Iris pigment epithelial cell (primary cell): ENCODE data around the gene CASZ1.

GRCh38 chr1:9889915-9890798 is 19.9 kb downstream of the CTNNBIP1 start:
- RRBS = no CpG with 5 or more reads among the region's 8 CpGs

DNA sequence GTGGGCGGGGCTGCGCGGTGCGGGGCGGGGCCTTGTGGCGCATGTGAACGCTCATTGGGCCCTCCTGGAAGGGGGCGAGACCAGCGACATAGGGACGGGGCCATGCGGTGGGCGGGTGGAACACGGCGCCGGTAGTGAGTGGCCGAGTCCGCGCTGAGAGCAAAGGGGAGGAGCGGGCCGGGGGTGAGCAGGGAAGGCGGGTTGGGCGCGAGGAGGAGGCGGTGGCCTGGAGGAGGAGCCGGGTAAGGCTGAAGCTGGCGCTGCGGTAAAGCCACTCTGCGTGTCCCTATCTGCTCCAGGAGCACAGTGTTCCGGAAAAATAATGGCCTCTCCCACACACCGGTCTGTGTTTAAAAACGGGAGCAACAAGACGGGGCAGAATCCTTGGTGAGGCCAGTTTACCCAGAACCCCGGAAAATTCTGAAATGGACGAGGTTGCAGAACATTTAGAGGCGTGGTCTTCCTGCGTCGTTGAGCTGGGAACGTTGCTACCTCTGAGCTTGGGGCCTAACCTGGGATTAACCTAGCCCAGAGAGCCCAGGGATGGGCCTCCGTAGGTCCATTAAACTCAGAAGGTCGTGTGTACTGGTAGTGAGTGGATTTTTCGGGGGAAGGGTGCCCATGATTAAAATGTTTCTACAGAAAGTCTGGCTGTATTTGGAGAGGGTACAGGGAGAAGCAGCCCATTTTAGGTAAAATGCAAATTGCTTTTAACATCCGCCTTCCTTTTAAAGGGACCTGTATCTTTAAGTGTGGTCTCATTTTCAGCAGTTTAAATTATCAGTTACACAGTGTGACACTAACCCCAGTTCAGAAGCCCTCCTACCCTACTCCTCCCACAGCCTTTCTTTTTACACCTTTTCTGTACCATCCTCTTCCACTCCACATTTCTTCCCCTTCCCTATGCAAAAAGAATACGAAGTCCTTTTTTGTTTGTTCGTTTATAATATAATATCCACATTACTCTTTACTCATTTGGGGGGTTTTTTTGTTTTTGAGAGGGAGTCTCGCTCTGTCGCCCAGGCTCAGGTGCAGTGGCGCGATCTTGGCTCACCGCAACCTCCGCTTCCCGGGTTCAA is 722 bp upstream of the CTNNBIP1 start:
- RRBS = 3% methylated on average over 19 of the region's 51 CpGs

- RRBS = 0% methylated on average over 8 of the region's 48 CpGs
Measured at GRCh38 chr1:10032385-10032873, 329 bp upstream of the UBE4B start.

- RRBS = no CpG with 5 or more reads among the region's 7 CpGs
Measured at GRCh38 chr1:10071912-10072470, 39.2 kb downstream of the UBE4B start.

- RRBS = no CpG with 5 or more reads among the region's 6 CpGs
Measured at GRCh38 chr1:10278721-10279333, 68.5 kb downstream of the KIF1B start.

- RRBS = no CpG with 5 or more reads among the region's 3 CpGs
Measured at GRCh38 chr1:10325464-10325873, 73.4 kb upstream of the PGD start.

- RRBS = no CpG with 5 or more reads among the region's 5 CpGs
Measured at GRCh38 chr1:10353184-10353749, 45.6 kb upstream of the PGD start.

DNA sequence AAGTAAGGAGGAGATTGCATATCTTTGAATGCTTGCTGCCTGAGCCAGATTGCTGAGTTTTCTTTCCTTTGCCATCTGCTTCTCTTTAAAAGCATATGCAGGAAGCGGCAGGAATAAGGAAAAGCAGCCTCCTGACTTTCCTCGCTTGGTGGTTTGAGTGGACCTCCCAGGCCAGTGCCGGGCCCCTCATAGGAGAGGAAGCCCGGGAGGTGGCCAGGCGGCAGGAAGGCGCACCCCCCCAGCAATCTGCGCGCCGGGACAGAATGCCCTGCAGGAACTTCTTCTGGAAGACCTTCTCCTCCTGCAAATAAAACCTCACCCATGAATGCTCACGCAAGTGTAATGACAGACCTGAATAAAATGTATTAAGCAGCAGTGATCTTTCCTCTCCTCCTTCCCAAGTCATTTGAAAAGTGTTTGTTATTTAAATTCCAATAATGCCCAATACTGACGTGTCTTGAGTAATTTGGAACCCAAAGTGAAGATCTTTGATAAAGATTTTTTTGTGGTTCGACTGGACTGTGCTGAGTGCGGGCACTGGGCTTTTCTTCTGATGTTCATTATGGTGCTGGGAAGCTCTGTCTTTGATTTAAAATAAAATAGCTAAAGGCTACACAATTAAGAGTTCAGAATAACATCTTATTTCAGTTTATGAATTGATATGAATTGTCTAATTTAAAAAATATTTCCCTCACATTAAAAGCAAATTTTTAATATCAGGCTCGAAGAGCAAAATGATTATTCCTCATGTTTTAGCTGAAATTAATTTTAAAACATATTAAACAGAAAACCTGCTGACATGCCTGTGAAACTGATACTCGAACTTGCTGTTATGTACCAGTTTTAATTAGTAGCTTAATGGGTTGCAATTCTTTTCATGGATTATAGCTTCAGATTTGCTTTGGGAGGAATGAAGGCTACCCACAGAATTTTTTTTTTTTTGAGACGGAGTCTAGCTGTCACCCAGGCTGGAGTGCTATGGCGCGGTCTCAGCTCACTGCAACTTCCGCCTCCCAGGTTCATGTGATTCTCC is 1.8 kb downstream of the CORT start:
- RRBS = 5% methylated on average over 6 of the region's 19 CpGs

DNA sequence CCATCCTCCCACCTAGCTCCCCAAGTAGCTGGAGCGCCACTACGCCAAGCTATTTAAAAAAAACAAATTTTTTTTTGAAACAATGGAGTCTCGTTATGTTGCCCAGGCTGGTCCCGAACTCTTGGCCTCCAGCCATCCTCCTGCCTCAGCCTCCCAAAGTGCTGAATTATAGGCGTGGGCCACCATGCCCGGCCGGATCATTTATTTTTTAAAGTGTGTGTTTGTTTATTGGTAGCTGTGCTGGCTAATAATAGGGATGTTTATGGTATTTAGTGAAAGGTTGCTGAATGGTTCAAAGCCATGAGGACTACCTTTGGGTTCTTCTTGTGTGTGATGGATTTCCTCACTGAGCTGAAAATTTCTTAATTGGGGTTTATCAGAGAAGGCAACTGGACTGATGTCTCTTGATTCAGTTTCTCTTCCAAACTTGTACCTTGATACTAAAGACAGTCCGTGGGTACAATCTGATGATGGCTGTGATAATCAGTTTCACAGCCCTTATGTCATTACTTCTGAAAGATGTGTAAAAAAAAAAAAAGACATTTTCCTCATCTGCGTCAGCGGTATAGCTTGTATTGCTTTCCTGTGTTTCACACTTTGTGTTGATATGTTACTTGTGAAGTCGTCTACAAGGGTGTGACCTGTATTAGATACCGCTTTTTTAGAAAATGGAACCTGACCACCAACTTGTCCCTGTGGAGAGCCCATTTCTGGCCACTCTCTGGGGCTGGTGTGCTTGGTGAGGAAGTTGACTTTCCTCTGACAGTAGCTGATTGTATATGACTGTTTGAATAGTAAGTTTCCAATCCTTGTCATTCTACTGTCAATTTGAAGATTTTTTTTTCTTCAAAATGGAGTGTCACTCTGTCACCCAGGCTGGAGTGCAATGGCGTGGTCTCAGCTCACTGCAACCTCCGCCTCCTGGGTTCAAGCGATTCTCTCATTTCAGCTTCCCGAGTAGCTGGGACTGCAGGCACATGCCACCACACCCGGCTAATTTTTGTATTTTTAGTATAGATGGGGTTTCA is 50.4 kb downstream of the PEX14 start:
- RRBS = no CpG with 5 or more reads among the region's 17 CpGs

GRCh38 chr1:10629502-10629771 is 154.7 kb downstream of the PEX14 start:
- RRBS = no CpG with 5 or more reads among the region's 13 CpGs

DNA sequence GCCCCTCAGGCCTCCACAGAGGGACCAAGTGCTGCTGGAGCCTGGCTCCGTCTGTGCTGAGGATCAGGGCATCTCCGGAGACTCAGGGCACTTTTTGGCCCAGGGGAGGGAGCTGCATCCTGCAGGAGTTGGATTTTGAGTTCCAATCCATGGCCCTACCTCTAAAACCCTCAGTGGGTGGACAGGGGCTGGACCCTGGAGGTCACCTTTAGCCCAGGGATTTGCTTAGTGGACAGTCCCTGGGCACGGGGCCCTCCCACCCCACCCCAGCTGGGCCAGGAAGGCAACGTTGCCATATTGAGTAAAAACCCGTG is 141.7 kb downstream of the CASZ1 start:
- RRBS = no CpG with 5 or more reads among the region's 5 CpGs

GRCh38 chr1:10664287-10664923 is 132.0 kb downstream of the CASZ1 start:
- RRBS = 9% methylated on average over 2 of the region's 21 CpGs

DNA sequence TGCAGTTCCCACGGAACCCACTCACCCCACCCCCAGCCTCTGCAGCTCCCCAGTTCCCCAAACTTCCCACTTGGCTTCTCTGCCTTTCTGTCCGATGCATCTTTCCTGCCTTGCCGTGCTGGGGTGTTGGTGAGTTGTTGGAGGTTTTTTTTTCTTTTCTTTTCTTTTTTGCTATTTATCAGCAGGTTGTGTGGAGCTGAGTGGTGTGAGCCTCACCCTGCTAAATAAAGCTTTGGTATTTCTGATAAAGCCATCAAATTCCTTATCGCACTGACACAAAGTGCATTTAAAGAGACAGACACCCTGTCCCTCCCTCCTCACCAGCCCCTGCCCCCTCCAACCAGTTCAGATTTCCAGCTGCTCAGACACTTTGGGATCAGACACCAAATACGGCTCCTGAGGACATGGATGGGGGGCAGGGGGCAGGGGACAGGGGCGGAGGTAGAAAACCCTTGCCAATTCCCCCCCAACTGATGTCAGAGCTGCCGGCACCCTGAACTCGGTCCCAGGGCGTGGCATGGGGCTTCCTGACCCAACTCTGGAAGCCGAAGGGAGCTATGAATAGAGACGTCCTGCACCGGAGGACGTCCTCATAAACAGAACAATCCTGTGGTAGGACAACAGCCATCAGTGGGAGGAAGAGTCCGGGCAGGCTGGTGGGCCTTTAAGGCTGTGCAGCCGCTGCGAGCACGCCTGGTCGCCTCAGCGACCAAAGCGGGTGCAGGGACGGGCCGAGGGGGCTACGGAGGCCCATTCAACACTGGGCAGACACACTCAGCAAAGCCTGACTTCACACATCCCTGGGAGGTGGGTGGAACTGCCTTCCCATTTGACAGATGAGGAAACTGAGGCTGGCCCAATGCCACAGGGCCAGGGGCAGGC is 79.0 kb downstream of the CASZ1 start:
- RRBS = 53% methylated on average over 8 of the region's 23 CpGs

DNA sequence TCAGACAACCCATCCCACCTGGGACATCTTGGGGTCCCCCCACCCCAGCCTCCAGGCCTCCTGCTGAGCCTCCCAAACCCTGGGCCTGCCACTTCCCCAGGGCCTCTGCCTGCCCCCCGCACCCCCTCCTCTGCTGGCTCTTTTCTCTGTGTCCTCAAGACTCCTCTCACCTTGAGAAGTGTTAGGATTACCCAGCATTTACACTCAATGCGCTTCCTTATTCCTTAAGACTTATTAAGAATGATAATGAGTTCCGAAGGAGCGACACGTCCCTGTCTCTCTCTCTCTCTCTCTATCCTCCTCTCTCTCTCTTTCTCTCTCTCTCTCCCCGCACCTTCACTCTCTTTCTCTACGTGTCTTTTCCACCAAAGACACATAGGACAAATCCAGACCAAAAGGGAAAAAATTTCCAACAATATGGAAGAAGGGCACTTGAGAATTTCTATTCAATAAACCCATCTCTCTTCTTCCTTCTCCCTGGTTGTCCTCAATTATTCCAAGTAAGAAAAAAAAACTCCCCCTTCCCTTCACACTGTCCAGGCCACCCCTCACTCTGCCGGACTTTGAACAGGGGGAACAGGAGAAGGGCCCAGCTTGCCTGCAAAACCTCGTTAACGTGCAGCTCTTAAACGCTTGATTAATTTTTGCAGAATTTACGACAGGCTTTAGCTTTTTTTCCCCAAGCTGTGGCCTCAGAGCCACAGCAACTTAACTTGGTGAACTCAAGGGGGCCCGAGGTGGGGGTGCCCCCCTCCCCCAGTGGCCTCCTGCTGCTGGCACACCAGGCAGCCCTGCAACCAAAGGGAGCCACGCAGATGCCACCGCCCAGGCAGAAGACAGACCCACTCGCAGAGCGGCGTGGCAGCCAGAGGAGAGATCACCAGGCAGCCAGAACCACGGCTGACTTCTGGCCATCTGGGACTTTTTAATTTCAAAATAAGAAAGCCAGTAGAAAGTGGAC is 6.9 kb downstream of the CASZ1 start:
- RRBS = no CpG with 5 or more reads among the region's 19 CpGs

GRCh38 chr1:10795845-10797141 is at the start of gene CASZ1:
Gene CASZ1, minus strand, starts transcription at chr1:10796646.
- RRBS = 2% methylated on average over 43 of the region's 100 CpGs

DNA sequence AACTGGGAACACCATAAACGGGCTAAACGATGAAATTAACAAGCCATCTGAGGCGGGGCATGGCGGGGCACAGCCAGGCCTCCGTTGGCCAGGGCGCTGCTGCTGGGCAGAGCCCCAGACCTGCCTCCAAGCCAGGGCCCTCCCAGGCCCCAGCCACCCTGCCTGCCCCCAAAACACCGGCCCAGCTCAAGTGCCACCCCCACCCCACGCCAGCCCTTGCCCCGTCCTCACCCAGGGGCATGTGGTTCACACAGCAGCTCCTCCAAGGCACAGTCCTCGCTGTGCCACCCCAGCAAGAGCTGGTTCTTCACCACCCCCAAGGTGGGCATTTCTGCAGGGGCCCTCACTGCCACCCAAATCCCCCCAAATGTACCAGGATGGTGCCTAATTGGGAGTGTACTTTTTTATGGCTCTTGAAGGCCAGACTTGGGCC is 60.0 kb upstream of the CASZ1 start:
- RRBS = no CpG with 5 or more reads among the region's 10 CpGs

GRCh38 chr1:10862668-10863187 is 66.3 kb upstream of the CASZ1 start:
- RRBS = no CpG with 5 or more reads among the region's 14 CpGs

DNA sequence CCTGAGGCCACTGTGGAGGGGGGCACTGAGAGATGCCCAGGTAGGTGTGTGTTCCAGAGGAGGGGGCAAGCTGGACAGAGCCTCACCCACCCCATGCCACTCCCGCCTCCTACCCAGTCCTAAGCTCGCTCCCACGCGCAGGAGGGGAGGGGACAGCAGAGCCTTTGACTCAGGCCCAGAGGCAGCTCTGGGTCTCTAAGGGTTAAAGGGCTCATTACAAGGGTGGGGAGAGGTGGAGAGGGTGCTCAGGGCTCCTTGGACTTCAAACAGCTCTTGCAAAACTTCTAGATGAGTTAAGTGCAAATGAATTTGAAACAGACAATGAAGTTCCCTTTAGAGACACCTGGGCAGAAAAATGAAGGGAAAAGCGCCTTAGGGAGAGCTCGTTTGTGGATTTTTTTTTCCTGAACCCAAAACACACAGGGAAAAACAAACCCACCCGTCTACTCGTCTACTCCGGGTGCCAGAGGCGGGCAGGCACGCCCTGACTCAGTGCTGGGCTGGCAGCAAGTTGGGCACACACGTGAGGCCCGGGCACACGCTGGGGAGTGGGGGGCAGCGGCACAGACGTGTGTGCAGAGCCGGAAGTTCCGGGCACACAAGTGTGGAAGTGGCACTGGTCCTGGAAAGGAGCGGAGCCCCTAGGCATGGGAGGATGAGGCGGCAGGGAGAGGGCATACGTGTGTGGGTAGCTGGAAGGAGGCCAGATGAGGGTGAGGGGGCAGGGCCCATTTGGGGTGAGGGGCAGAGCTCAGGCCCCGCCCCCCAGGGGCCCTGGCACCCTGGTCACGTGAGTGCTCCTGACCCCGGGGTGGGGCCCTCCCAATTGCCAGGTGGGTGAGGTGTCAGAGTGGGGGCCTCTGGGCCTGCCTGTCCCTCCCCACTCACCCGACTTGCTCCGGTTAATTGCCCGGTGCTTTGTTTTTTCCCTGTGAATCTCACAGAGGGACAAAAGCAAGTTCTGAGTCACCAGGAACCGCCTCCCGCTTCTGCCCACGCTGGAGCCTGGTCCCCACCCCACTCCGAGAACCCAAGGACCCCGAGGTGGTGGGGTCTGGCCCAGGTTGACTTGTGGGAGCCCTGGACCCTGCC is 80.9 kb downstream of the C1orf127 start:
- RRBS = 45% methylated on average over 12 of the region's 32 CpGs

DNA sequence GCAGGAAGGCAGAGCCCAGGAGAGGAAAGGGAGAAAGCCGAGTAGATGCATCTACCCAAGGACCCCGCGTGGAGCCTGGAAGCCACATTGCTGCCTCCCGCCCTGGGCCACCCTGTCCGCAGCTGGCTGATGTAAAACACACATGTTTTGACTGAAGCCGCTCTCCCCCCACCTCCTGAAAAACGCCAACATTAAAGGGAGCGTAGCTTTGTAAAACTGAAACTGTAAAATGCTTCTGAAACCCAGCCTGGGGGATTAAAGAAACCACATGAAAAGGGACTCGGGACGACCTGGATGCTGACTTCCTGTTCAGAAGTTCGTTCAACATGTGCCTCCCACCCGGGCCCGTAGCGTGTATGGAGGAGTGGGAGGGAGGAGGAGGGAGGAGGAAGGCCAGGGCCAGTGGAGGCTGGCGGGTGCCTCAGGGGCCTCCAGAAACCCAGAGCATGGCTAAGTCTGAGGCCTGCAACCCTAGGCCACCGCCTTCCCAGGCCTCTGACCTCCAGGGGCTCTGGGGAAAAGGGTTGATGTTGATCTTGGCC is 41.8 kb downstream of the C1orf127 start:
- RRBS = no CpG with 5 or more reads among the region's 16 CpGs

DNA sequence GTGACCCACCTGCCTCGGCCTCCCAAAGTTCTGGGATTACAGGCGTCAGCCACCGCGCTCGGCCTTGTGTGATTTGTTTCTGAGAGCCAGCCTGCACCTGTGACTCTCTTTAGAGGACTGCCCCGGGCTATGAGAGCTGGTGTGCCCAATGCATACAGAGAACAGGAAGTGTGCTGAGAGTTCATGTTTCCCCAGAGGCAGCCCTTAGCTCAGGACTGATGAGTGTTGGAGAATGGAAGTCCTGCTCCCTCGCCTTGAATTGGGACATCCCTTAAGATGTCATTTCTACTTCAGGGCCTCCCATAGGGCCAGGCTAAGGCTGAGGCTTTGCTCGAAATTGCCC is 79.8 kb downstream of the UBIAD1 start:
- RRBS = no CpG with 5 or more reads among the region's 8 CpGs